Caco-2 (cell line): ENCODE measurements around a stretch of chr2.

DNA sequence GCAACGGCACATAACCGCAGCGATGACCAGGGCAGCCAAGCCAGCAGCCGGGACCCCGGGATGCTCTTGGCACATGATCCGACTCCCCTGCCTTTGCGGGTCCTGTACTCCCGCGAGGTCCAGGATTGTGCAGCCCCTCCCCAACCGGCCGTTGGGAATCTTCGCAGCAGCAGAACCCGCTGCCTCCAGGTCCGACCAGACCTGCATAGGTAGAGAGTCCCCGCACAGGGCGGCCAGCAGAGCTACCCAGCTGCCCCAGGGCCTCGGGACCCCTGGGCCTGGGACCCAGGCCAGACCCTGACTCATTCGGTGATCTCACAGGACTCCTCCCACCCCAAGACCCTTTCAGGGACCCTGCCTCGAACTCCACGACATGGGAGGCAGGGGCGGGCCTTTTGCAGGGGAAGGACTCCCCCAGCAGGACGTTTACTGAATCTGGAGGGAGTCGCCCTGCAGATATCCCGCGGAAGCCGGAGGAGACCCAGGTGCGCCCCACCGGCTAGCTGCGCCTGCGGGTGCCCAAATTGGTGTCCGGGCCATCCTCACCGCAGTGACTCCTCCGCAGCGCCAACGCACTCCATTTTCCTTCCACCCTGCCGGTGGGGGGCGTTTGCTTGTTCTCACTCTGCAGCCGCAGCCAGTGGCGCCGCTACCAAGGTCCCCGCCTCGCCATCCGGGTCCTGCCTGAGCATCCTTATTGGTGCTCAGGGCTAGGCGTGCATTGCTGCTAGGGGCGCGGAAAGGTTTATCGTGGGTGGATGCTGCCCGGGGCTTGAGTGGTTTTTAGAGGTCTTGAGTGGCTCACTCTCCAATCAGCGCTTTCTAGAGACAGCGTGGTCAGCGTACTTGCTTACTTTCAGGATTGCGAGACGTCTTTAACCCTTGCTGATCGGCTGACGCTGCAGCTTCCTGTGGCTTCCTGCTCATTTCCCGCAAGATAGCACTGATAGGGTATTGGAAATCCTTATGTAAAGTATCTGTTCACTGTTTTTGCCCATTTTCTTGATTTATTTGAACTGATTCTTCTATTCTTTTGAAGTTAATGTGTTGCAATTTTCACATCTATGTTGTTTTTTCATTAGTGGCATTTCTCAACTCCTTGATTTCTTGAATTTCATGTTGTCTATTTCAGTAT lies 81.5 kb downstream of the BIN1 start:
- PRO-cap, result unidirectional peak, plus-strand start at position 172 of the sequence
- RRBS, result 35% methylated on average over 27 of the region's 56 CpGs

DNA sequence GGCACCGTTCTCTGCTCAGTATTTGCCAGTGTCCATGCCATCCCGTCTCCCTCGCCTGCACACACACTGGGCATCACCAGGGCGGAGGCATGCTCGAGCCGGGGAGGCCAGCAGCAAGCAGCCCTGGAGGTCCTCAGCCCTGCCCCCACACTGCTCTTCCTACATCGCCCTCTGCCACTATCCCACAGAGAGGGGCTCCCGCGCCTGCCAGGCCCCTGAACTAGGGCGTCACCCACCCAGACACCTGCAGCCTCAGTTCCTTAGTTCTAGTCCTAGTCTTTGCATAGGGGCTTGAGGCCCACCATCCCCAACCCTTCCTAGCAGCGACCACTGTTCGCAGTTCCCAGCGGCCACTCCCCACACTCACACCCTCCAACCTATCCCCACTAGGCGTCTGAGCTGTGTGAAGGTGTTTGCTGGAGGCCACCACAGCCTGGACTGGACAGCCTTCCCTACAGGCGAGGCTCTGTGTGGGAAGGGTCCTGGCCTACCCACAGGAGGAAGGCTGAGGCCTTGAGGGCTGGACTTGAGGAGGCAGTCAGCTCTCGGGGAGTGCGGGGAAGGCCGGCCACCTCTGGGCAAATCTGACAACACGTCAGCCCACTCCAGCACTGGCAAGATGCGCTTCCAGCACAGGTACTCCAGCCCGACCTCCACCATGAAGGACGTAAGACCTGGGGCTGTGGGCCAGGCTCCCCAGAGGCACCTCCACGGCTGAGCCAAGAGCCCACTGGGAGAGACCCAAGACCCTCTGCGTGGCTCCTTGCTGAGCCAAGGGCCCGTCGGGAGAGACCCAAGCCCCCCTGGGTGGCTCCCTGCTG lies 50.6 kb downstream of the BIN1 start:
- PRO-cap, result no peak
- RRBS, result no CpG with 5 or more reads among the region's 26 CpGs

DNA sequence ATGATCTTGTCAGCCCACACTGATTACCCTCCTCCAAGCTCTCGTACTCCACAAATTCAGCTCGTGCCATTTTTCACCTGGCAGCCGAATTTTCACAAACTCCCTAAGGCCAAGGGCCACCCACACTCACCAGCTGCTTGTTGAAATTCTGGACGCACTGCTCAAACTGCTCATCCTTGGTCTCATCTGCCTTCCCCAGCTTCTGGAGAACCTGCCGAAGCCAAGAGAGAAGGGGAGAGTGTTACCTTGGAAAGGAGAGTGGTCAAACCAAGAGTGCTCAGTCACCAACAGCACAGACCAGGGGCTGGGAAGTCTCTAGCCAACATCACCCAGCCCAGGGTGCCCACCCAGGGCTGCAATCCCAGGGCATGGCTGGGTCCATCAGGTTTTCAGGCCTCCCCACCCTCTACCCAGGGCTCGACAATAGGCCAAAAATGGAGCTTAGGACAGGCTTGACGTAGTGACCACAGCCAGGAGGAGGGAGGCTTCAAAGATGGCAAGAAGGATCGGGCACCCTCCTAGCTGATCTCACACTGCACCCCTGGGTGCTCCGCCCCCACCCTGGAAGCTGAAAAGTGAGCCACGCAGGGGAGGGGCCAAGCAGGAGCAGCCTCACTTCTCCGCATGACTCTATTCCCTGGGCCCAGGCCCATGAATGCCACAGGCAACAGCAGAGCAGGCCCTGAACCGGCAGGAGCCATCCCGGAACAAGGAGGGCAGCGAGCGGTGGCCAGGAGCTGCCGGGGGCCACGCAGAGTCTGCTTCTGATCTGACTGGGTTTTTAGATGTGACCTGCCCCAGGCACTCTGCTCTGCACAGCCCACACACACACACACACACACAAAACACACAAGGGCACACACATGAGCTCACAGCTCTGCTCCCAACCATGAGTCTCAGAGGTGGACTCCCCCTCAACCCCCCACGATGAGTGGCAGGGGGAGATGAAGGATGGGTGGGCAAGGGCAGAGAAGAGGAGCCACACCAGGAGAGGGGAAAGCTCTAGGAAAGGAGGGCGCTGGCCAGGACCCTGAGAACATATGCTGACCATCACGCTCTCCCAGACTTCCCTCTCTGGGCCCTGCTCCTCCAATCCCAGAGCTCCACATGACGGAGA lies 30.1 kb downstream of the BIN1 start:
- PRO-cap, result no peak
- RRBS, result 100% methylated on average over 3 of the region's 21 CpGs

DNA sequence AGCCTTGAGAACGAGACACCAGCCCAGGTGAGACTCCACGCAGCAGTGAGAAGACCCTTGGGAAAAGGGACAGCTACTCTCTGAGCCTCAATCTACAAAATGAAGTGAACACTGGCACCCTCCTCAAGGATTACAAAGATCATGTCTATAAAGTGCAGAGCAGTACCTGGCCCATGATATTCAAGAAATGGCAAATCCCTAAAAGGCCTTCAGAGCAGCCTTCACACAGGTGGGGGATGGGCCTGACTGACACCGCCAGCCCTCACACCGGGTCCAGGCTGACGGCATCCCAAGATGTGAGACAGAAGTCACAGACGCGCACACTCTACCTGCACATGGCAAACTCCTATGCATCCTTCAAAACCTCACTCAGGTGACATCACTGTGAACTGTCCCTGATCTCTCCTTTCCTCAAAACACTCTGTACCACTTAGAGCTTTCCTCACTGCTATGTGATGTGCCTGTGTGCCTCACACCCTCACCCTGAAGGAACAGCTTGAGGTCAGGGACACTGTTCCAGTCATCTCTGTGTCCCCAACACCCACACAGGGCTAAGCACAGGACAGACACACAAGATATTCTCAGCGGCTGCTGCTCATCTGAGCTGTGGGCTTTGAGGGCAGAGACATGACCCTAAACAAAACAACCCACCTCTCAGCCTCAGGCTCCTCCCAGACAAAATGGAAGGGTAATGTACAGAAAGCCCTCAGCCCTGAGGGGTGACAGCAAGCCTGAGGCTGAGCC lies 27.6 kb downstream of the BIN1 start:
- PRO-cap, result no peak
- RRBS, result no CpG with 5 or more reads among the region's 8 CpGs

DNA sequence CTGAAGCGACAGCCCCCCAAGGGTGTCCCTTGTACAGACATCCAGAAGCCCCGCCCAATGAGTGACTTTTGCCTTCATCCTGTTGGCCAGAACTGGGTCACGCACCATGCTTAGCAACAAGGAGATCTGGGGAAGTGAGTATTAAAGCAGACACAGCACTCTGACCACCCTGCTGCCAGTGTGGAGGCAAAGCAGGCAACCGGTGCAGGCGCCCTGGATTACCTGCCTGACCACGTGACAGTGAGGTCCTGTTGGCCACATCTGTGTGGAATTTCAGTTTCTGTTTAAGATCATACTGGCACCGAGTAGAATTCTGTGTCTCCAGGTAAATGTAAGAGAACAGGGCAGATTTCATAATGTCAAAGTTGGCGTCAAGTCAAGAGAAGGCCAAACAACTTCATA lies 21.6 kb upstream of the BIN1 start:
- PRO-cap, result no peak
- RRBS, result no CpG with 5 or more reads among the region's 8 CpGs

DNA sequence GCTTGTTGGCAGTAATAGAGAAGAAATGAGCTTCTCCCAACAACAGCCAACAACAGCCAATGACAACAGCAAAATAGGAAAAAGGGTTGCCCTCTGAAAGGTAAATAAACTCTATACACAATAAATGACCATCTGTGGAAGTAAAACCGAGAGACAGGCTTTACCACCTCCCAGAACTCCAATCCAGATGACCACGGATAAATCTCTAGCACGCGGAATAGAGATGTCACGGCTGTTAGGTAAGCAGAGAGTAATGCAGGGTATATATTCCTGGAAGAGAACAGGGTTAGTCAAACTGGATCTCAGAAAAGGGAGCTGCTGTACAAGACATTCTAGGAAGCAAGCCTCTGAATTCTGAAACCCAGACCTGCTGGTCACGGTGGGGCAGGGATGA lies 4.9 kb upstream of the CYP27C1 start:
- PRO-cap, result no peak
- RRBS, result no CpG with 5 or more reads among the region's 6 CpGs

DNA sequence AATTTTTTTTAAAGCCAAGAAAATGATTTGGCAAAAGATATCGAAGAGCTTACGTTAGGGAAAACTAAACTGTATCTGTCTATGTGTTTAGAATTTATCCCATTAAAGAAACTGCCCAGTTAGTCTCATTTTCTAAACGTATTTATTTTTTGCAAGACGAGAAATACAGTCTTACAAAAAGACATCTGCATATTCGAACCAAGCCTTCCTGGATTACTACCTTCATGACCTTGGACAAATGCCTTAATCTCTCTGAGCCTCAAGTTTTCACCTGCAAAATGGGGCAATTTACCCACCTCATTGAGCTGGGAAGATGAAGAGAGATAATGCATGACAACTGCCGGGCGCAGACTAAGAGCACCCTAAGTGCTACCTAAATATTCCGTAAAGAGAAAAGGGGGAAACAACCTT lies 1.1 kb downstream of the MAP3K2 start:
- PRO-cap, result no peak
- RRBS, result no CpG with 5 or more reads among the region's 8 CpGs

GRCh38 chr2:127389690-127390455 lies 2.1 kb upstream of the MAP3K2 start:
- PRO-cap, result no peak
- RRBS, result no CpG with 5 or more reads among the region's 6 CpGs

- PRO-cap, result no peak
- RRBS, result no CpG with 5 or more reads among the region's 6 CpGs
Observed at GRCh38 chr2:127416488-127416964, 1.7 kb upstream of the PROC start.

DNA sequence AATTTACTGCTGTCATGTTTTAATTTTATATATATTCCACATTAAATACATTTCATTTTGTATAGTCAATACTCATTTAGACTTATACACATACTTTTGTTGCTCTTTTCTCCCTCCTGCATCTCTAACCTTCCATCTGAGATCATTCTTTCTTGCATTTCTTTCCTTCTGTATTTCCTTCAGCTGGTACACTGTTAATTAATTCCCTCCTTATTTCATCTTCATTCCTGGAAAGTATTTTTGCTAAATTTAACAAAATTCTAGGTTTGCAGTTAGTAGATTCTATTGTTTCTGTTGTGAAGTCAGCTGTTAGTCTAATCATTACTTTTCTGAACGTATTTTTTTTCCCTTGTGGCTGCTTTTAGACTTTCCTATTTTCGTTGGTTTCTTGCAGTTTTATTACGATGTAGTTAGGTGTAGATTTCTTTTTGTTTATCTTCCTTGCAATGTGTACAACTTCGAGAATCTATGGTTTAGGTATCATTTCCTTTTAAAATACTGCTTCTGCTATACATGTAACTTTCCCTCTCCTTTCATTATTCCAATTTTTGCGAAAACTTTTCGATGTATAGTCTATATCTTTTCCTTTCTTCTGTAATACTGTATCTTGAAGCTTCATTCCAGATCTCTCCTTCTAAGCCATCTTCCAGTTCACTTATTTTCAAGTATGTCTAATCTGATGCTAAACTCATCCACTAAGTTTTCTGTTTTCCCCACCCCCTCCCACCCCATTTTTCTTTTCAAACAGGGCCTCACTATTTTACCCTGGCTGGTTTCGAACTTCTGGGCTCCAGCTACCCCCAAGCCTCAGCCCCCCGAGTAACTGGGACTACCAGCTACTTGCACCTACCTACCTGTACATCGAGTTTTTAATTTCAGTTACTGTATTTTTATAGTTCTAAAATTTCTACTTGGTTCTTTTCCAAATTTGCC lies 25.0 kb downstream of the IWS1 start:
- PRO-cap, result no peak
- RRBS, result no CpG with 5 or more reads among the region's 9 CpGs

GRCh38 chr2:127536819-127537173 lies 1.3 kb downstream of the MYO7B start:
- PRO-cap, result no peak
- RRBS, result no CpG with 5 or more reads among the region's 5 CpGs

GRCh38 chr2:127664462-127665048 lies 10.8 kb downstream of the LIMS2 start:
- PRO-cap, result no peak
- RRBS, result no CpG with 5 or more reads among the region's 29 CpGs

- PRO-cap, result no peak
- RRBS, result 4% methylated on average over 27 of the region's 65 CpGs
Observed at GRCh38 chr2:127674696-127675365, 499 bp downstream of the LIMS2 start.

GRCh38 chr2:127676049-127676360 lies 675 bp upstream of the LIMS2 start:
- PRO-cap, result no peak
- RRBS, result no CpG with 5 or more reads among the region's 7 CpGs

GRCh38 chr2:127791054-127791414 lies 19.9 kb downstream of the WDR33 start:
- PRO-cap, result no peak
- RRBS, result no CpG with 5 or more reads among the region's 3 CpGs

- PRO-cap, result bidirectional peak, plus-strand start at chr2:127810726, minus-strand start at chr2:127810756
- RRBS, result no CpG with 5 or more reads among the region's 35 CpGs
Observed at GRCh38 chr2:127810523-127811087, 366 bp downstream of the WDR33 start.

- PRO-cap, result no peak
- RRBS, result no CpG with 5 or more reads among the region's 6 CpGs
Observed at GRCh38 chr2:127872572-127873282, 13.0 kb downstream of the AMMECR1L start.

GRCh38 chr2:128282473-128282968 lies 36.1 kb downstream of the HS6ST1 start:
- PRO-cap, result no peak
- RRBS, result no CpG with 5 or more reads among the region's 16 CpGs

GRCh38 chr2:128306014-128306754 lies 12.5 kb downstream of the HS6ST1 start:
- PRO-cap, result no peak
- RRBS, result no CpG with 5 or more reads among the region's 20 CpGs

- PRO-cap, result no peak
- RRBS, result no CpG with 5 or more reads among the region's 13 CpGs
Observed at GRCh38 chr2:128494437-128495156, 175.9 kb upstream of the HS6ST1 start.